ReNcell CX (cell line): ENCODE measurements around a stretch of chr1.

DNA sequence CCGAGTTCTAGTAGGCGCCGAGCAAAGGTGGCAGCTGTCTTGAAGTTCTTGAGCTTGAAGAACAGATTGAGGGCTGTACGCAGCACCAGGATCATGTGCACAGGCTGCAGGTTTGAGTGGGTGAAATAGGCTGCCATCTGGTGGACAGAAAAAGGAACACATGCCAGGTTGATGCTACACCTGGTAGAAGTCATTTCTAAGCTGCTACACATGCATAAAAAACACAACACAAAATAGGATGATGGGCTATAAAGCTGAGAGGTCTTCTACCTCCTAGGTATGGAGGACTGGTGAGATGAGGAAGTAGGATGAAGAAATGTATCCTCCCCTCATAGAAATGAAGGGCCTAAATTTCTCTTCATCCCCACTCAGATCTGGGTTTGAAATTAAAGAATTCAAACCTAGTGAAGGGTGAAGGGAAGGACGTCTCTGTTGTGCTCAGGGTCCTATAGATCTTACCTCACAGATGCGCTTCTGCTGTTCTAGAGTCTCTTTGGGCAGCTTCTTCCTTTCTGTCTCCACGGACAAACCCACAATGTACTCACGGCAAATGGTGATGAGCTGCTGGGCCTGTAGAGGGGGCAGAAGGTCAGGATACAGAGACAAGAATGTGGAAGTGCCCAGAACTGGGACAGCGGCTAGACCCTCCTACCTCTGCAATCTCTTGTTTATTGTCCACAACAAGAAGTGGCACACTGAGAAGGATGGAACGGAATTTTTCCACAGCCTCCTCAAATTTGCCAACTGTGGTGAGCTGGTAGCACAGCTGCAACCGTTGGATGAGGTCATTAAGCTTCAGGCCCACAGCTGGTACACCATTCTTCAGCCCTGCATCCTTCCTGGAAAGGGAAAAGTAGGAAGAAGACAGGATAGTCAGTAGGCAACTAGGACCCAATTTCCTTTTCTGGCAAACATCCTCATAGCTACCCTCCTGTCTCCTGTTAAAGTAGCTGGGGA is 6.7 kb upstream of the PEX19 start:
- PRO-cap, result no peak

DNA sequence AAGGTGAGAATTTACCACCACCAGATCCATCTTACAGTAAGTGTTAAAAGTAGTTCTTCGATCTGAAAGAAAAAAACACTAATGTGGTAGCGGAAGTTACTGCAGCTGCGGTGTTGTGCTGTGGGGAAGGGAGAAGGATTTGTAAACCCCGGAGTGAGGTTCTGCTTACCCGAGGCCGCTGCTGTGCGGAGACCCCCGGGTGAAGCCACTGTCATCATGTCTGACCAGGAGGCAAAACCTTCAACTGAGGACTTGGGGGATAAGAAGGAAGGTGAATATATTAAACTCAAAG is 25.9 kb downstream of the COPA start:
- PRO-cap, result no peak

DNA sequence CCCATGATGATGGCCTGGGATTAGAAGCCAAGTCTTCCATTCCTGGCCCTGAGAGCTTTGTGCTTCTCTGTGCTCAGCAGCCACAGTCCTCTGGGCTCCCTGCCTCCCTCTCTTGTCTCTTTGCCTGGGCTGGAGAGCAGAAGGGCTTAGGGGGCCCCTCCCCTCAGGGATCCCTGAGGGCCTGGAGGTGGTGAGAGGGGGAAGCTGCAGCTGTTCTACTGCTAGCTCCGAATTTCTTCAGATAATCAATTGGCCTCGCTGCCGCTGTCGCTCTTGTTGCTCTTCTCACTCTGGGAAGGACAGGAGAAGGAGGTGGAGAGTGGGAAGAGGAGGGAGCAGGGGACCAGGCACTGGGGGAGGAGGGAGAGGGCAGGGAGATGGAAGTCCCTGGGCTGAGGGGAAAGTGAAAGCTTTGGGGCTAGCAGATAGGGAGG is 7.8 kb downstream of the NHLH1 start:
- PRO-cap, result no peak

DNA sequence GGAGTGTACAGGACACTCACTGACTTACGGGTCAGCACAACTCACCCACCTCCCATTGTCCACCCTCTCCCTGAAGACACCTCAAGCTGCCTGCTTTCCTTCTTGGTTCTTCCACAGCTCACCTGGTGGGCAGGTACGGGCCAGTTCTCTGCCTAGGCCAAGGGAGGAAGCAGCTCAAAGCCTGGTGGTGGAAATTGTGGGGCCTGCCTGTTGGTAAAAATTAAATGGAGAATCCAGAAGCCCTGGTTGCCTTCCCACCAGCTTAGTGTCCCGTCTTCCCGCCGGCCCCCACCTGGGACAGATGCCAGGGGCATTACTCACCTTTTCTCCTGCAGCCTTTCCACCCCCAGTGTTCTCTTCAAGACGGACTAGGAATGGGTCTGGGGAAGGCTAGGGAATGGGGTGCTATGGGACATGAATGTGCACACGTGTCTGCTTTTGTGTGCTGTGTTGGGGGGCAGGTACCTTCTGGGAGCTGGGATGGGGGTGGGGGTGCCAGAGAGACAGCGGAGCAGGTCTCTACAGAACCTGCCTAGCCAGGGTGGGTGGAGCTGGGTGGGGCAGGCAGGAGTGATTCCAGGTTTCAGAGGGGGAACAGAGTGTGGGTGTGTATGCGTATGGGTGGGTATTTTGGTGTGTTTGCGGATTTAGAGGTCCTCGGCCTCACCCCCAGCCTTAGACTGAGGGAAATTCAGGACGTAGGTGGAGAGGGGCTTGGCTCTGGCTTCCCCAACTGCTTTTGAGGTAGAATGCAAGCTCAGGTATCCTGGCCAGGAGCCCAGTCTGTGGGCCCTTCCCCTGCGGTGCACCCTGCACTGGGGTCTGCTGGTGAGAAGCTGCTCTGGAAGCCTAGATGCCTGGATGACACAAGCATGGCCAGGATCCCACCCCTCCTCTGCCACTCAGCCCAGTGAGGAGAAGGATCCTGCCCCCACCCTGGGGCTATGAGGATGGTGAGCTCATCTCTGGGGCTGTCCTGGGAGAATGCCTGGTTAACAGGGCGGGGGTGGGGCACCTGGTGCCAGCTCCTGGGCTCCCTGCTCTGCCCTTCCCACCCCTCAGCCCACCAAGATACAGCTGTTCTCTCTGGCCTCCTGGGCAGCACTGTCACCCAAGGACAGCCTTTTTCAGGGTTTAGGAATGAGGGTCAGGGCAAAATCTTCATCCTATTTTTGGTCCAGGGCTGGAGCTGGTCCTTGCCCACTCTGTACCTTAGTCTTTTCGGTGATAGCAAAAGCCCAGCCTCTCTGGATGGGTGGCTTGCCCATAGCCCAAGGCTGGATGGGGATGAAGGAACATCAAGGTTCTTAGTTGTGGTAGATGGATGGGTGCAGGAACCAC is 7.8 kb downstream of the VANGL2 start:
- PRO-cap, result no peak

- PRO-cap, result no peak
These were observed 34.7 kb downstream of the SLAMF6 start for GRCh38 chr1:160488002-160489080.

- PRO-cap, result no peak
These were observed 33.4 kb downstream of the SLAMF6 start for GRCh38 chr1:160489526-160490092.

DNA sequence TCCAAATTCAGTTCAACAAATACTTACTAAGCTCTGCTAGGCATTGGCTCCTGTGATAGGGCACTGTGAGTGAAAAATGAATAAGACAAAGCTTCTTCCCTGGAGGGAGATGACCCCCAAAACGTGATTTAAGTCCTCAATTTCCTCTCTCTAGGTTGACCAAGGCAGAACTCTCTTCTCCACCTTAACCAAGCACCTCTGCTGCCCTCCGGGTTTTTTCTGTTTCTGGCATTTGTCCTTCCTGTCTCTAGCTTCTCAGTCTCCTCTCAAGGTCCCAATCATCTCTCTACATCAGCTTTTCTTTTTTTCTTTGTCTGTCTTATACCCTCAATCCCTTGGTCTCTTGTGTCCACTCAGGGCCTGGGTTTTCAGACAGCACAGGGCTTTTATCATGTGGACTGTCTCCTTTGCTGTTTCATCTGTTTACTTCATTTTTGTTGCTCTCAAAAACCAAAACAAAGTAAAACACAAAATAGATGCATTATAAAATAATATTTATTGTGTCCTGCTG is 17.6 kb upstream of the SLAMF6 start:
- PRO-cap, result no peak

DNA sequence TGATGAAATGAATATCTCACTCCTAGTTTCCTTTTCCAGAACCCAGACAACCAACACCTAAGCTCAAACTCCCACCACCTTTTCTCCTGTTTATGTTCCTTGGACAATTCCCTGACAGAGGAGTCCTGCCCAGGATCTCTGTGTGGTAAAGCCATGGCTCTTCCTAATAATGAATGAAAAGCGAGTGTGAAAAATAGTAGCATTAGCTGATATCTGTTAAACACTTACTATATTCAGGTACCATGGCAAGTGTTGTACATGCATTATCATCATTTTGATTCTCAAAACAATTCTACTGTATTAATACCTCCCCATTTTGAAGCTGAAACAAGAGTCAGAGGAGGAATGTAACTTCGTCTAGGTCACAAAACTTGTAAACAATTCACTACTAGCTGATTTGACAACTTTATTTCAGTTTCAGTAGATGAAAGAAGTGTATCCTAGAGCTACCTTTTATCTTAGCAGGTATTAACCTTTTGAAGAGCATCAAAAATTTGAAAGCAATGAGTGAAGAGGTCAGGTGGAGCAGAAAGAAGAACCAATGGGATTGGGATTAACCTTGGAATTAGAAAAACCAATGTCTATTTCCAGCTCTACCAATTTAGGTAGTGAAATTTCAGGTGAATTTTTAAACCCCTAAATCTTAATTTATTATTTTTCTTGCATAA is 1.7 kb downstream of the CD84 start:
- PRO-cap, result no peak

DNA sequence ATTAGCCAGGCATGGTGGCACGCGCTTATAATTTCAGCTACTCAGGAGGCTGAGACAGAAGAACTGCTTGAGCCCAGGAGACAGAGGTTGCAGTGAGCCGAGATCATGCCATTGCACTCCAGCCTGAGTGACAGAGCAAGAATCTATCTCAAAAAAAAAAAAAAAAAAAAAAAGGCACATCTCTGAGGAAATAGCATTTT is 25.5 kb downstream of the SLAMF1 start:
- PRO-cap, result no peak

- PRO-cap, result no peak
These were observed 18.9 kb upstream of the SLAMF1 start for GRCh38 chr1:160665677-160666290.

DNA sequence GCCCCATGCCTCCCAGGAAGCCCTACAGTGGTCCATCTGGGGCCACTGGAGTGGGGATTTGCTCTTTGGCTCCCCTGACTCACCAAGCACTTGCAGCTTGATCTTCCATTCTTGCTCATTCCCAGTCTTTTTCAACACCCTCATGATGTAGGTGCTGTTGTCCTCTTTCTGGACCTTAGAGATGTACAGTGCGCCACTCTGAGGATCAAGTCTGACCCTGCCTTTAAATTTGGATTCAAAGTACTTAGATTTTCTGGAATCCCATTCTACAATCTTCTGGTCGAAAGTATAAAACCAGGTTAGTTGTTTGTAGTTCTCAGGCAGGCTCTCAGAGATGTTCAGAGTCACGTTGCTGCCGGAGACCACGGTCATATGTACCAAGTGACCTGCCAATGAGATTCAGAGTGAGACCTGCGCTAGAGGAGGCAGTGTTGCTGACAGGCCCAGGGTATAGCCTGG is 26.8 kb downstream of the CD48 start:
- PRO-cap, result no peak

GRCh38 chr1:160712689-160713120 is 1.1 kb upstream of the CD48 start:
- PRO-cap, result no peak

DNA sequence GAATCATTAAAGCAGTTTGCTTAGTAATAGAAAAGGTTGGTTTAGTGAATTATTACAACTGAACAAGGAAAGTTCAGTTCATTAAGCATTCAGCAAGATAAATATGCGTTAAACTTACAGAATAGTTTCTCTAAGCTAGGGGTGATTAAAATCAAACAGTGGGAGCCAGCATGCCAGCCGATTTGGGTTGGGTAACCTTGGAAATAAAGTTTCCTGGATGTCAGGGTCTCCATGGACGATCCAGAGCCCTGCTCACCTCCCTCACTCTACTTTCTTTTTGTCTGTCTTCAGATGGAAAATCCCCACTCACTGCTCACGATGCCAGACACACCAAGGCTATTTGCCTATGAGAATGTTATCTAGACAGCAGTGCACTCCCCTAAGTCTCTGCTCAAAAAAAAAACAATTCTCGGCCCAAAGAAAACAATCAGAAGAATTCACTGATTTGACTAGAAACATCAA is 13.8 kb downstream of the SLAMF7 start:
- PRO-cap, result no peak

- PRO-cap, result no peak
These were observed 27.7 kb upstream of the LY9 start for GRCh38 chr1:160768302-160768743.

- PRO-cap, result no peak
These were observed 28.7 kb downstream of the ITLN2 start for GRCh38 chr1:160925797-160926351.

GRCh38 chr1:161013045-161014264 is 7.5 kb downstream of the F11R start:
- PRO-cap, result no peak

- PRO-cap, result no peak
These were observed 3.3 kb downstream of the F11R start for GRCh38 chr1:161017459-161018163.

DNA sequence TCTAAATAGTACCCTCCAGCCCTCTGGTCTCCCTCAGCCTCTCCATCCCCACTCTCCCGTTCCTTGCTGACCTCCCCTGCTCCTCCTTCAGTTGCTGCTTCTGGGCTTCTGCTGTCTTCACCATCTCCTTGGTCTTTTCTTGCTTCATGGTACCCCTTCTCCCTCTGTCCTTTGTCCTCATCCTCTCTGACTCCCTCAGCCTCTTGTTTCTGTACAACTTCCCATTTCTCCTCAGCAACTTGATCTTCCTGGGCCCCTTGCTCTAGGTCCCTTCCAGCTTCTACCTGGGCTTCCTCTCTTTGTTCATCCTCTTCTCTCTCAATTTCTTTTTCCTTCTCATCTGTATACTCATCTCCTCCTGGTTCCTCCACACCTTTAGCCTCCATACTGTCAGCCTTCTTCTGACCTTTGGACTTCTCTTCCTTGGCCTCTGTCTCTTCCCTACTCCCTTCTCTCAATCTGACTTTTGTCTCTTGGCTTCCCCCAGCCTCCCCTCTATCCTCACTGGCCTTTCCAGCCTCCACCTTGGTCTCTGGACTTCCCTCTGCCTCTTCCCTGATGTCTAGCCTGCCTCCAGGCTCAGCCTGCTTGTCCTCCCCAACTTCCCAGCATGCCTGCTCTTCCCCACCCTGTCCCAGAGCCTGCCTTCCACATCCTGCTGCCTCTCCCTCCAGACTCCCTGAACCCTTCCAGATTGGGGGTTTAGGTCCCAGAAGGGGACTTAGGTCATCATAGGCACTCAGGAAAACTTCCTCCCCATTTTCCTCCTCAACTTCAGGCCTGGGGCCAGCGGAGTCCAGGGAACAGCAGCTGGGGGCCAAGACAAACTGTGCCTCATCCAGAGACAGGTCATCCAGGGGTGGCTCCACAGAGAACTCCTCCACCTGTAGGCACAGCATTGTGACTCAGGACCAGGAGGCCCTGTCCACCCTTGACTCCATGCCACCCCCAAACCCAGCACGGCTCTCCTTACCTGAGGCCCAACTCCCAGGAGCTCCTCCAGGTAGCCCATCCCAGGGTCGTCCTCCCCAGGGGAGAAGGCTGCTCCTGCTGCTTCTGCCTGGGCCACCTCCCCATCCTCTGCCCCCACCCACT is 3.0 kb upstream of the USF1 start:
- PRO-cap, result no peak

- PRO-cap, result no peak
These were observed 1.4 kb downstream of the ARHGAP30 start for GRCh38 chr1:161068031-161068879.

DNA sequence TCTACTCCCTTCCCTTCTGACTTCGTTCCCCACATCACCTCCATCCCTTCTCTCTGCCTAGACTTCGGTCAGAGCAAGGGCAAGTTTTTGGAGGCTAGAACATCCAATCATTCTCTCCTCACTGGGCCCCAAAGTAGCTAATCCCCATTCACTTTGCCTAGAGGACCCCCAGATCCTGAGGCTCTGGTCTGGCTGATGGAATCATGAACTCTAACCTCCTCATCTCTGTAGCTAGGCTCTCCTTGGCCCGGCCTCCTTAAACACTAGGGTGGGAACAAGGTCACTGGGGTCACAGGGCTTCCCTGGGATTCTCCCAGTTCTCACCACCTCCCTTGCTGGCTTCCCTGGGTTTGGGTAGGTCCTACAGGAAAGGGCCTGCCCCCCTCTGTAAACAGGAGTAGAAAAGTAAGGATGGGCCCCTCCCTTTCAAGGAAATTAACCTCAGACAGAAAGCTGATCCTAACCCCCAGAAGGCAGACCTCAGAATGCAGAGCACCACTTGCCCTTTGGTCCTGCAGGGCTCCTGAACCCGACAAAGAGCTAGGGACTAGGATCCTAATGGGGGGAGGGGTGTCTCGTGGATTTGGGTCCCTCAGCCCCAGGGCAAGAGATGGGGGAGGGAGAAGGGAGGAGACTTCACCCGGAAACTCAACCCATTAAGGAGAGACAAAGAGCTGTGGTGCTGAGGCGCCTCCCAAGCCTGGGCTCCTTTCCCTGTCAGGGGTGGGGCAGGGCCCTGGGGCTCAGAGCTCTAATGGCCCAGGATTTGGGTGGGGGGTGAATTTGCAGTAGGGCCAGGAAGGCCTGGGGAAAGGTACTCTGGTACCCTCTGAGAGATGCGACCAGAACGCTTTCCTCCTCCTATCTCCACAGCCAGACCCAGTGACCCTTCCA is 3.1 kb downstream of the NECTIN4 start:
- PRO-cap, result no peak